BJ (cell line): ENCODE measurements around the gene DPP6.

GRCh38 chr7:151806089-151806939, 70.6 kb downstream of the PRKAG2 start:
- CAGE, long polyA plus RNA, result no peak
- RRBS, result no CpG with 5 or more reads among the region's 19 CpGs

DNA sequence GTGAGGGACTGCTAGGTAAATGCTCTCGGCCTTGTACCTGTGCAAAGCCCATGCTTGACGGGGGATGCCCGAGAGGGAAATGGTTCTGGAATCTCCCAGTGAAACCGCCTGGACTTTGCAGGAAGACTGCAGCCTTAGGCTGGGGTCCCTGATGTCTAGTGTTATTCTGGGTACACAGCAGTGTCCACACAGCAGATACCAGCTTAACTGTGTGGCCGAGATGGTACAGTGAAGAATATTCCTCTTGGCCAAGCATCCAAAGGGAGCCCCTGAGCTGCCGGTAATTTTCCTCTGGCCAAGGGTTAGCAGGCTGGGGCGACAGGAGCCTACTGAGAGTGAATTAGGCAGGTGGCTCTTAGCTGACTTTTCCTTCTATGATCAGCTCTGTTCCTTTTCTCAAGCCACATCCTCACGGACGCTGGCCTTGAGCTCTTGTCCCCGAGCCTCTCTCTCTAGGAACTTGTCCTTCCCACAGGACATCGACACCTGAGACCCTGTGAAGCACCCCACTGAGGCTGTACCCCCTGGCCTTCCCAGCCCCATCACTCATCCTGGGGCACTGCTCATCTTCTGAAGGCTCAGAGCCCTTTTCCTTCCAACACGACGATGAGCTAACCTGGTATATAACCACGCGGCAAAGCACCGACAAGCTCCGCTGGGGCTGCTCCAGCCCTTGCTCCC, 29.7 kb downstream of the PRKAG2 start:
- CAGE, long polyA plus RNA, result no peak
- RRBS, result no CpG with 5 or more reads among the region's 17 CpGs

- CAGE, long polyA plus RNA, result no peak
- RRBS, result 64% methylated on average over 5 of the region's 18 CpGs
These were observed 19.6 kb downstream of the PRKAG2 start for GRCh38 chr7:151857161-151857789.

GRCh38 chr7:151859030-151860173, 17.5 kb downstream of the PRKAG2 start:
- CAGE, long polyA plus RNA, result no peak
- RRBS, result no CpG with 5 or more reads among the region's 34 CpGs

GRCh38 chr7:151864029-151864526, 12.8 kb downstream of the PRKAG2 start:
- CAGE, long polyA plus RNA, result no peak
- RRBS, result no CpG with 5 or more reads among the region's 10 CpGs

DNA sequence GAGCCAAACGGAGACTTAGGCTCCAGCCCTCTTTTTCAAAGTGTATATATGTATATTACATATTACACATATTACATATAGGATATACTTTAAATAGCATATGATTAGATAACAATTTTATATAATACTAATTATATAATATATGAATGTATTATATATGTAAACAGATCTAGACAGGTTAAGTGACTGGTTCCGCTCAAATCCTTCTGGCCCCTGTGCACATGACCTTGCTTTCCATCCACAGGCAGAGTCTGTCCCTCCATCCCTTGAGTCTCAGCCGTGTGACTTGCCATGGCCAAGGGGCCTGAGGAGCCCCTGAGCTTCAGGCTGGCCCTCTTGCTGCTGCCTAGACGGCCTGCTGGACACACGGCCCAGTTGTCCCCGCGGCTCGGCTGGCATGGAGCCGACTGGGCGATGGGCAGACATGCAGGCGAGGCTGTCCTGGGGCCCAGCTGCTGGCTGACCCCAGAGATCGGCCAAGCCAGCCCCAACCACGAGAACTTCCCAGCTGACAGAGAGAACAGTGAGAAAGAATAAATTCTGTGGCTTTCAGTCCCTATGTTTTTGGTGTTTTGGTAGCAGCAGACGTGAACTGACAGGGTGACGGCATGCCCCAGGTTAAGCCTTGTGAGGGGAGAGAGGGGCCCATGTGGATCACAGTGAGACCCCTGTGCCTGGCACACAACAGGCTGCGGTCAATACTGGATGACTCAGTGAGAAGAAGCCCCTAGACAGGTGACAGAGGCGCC, 11.9 kb downstream of the PRKAG2 start:
- CAGE, long polyA plus RNA, result no peak
- RRBS, result no CpG with 5 or more reads among the region's 17 CpGs

GRCh38 chr7:152144063-152144959, 118.8 kb downstream of the GALNT11 start:
- CAGE, long polyA plus RNA, result no peak
- RRBS, result no CpG with 5 or more reads among the region's 10 CpGs

DNA sequence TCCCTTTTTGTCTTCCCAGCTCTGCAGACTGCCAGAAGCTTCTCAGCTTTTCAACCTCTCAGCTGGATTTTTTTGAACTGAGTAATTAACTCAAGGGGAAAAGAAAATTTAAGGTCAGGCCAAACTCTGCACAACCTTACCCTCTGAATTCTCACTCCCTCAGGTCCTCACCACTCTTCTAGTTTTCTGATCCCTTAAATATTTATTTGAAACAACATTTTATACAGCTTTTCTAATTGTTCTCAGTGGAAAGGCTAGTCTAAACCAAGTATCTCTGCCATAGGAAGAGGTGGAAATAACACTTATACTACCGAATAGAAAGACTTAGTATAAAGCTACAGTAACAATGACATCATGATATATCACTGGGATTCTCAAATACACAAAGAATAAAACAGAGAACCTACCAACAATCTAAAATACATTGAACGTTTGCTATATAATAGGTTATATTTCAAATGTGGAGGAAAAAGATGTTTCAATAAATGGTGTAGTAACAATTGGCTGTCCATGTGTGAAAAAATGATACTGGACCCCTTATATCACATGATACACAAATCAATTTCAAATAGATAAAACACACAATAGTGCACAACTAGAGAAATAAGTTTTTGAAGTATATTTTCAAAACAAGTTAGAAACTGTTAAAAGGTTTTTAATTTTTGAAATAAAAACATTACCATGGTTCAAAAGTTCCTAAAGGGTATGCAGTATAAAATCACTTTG, 142.9 kb downstream of the KMT2C start:
- CAGE, long polyA plus RNA, result no peak
- RRBS, result no CpG with 5 or more reads among the region's 2 CpGs

DNA sequence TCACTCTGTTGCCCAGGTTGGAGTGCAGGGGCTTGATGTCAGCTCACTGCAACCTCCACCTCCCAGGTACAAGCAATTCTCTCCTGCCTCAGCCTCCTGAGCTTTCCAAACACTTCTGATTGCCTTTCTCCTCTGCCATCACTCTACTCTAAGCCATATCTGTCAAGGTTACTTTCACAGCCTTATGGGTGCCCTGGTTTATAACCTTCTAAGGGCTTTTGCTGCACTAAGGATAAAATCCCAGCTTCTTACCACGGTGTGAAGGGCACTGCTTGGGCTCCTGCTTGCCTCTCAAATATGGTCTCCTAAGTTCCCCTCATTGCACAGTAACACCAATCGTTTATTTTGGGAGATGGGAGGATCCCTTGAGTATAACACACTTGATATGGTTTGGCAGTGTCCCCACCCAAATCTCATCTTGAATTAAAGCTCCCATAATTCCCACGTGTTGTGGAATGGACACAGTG, 38.5 kb downstream of the KMT2C start:
- CAGE, long polyA plus RNA, result no peak
- RRBS, result no CpG with 5 or more reads among the region's 3 CpGs

DNA sequence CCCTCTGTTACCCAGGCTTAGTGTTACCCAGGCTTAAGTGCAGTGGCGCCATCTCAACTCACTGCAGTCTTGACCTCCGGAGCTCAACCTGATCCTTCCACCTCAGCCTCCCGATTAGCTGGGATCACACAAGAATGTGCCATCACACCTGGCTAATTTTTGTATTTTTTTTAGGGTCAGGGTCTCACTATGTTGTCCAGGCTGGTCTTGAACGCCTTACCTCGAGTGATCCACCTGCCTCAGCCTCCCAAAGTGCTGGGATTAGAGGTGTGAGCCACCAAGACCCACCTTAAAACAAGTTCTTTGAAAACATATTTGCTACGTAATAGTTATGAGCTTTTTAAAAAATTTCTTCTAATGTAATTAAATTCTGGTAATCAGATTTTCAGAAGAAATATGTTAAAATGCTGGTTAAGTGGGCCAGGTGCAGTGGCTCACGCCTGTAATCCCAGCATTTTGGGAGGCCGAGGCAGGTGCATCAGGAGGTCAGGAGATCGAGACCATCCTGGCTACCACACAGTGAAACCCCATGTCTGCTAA, 26.7 kb downstream of the KMT2C start:
- CAGE, long polyA plus RNA, result no peak
- RRBS, result no CpG with 5 or more reads among the region's 9 CpGs

GRCh38 chr7:152459753-152460304, 24.0 kb upstream of the KMT2C start:
- CAGE, long polyA plus RNA, result no peak
- RRBS, result no CpG with 5 or more reads among the region's 3 CpGs

GRCh38 chr7:152460419-152460883, 24.6 kb upstream of the KMT2C start:
- CAGE, long polyA plus RNA, result no peak
- RRBS, result no CpG with 5 or more reads among the region's 6 CpGs

DNA sequence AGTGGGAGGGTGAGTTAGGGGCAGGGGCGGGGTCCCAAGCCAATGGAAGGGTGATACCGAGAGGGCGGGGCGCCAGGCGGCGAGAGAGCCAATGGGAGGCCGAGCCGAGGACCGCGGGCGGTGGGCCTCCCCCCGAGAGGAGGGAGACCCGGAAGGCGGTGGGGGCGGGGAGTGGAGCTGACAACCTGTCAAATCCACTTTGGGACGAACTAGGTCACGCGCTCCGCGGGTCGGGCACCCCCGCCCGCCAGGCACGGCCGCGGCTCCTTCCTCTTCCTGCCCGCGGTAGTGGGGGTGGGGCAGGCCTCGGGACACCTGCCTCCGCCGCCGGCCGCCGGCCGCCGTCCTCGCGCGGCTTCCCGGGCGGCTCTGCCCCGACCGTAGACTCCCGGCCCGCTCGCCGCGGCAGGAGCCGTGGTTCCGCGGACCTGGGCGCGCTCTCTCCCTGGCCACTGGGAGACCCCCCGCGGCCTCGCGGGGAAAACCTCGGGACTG, 28.1 kb upstream of the KMT2C start:
- CAGE, long polyA plus RNA, result no peak
- RRBS, result 0% methylated on average over 8 of the region's 58 CpGs

DNA sequence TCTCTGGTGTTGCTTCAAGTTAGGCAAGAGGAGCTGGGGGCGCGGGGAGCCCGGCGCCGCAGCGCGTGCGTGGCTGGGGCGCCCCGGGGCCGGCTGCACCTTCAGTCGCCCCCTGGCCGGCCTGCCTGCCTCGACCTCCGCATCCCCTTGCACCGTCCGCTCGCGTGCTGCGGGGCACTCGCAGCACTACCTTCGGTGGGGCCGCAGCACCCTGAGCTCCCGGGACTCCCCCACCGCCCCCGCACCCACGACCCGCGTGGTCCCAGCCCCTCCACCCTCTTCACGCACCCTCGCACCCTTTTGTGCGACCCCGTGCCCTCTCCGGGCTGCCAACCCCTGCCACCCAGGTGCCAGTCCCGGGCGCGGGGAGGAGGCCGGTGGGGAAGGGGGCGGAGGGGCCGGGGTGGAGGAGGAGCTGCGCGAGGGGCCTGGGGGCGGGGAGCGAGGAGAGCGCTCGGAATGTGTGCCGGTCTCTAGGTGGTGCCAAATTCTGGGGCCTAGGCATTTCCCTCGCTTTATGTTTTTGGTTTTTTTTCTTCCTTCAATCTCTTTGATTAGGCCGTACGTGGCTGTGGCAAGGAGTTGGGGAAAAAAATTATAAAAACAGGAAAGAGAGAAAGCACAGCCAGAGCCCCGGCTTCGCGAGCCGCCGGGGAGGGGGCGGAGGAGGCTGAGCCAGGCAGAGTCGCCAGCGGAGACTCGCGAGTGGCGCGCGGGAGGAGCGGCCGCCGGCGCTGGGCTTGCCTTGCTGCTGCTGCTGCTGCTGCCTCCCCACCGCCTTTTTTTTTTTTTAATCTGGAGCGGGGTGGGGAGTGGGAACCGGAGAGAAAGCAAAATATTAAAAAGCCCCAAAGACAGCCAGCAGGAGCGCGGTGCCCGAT, at the start of gene DPP6:
Gene DPP6 (plus strand): TSS at position 457 of the 881 bp plus-strand sequence.
- CAGE, long polyA plus RNA, result no peak
- RRBS, result 5% methylated on average over 12 of the region's 73 CpGs

DNA sequence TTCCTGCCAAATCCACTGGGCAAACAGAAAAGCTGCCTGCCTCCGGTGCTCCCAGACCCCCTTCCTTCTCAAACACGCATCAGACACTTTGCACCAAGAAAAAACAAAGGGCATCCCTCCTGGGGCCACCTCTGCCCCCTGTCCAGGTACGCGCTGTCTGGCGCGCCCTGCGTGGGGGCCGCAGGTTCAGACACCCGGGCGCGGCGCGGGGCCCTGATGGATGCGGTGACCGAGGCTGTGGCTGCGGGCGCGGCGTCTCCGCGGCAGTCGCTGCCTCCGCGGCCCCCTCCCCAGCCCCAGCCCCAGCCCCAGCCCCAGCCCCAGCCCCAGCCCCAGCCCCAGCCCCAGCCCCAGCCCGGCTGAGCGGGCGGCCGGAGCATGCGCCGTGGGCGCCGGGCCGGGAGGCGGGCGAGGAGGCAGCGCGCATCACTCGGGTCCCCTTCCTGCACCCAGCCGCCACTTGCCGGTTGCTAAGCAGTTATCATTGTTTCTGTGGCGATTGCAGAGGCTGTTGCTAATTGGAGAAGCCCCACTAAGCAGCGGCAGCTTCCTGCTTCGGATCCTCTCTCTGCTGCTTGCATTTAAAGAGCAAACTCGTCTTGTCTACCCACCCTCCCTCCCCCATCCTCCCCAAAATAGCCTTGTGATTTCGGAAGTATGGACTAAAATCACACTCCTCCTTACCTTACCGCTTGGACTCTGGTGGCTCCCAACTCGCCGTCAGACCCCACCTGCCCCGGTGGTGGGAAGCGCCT, 252.7 kb downstream of the DPP6 start:
- CAGE, long polyA plus RNA, result no peak
- RRBS, result 5% methylated on average over 8 of the region's 50 CpGs

- CAGE, long polyA plus RNA, result no peak
- RRBS, result no CpG with 5 or more reads among the region's 8 CpGs
These were observed 279.2 kb downstream of the DPP6 start for GRCh38 chr7:154331328-154331809.

GRCh38 chr7:154702814-154703088, 300.2 kb downstream of the PAXIP1 start:
- CAGE, long polyA plus RNA, result no peak
- RRBS, result no CpG with 5 or more reads among the region's 2 CpGs

- CAGE, long polyA plus RNA, result no peak
- RRBS, result no CpG with 5 or more reads among the region's 10 CpGs
These were observed 149.3 kb downstream of the PAXIP1 start for GRCh38 chr7:154853497-154854126.

DNA sequence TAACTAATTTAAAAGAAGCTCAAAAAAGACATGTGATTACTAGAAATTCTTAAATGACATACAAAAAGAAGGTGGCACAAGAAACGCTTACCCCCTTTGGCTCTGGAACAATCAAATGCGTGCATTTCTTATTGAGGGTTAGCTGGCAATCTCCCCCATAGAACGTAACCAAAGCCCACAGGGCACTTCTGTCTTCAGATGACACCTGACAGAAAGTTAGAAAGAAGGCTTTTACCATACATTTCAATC, 19.9 kb downstream of the PAXIP1 start:
- CAGE, long polyA plus RNA, result no peak
- RRBS, result no CpG with 5 or more reads among the region's 3 CpGs

DNA sequence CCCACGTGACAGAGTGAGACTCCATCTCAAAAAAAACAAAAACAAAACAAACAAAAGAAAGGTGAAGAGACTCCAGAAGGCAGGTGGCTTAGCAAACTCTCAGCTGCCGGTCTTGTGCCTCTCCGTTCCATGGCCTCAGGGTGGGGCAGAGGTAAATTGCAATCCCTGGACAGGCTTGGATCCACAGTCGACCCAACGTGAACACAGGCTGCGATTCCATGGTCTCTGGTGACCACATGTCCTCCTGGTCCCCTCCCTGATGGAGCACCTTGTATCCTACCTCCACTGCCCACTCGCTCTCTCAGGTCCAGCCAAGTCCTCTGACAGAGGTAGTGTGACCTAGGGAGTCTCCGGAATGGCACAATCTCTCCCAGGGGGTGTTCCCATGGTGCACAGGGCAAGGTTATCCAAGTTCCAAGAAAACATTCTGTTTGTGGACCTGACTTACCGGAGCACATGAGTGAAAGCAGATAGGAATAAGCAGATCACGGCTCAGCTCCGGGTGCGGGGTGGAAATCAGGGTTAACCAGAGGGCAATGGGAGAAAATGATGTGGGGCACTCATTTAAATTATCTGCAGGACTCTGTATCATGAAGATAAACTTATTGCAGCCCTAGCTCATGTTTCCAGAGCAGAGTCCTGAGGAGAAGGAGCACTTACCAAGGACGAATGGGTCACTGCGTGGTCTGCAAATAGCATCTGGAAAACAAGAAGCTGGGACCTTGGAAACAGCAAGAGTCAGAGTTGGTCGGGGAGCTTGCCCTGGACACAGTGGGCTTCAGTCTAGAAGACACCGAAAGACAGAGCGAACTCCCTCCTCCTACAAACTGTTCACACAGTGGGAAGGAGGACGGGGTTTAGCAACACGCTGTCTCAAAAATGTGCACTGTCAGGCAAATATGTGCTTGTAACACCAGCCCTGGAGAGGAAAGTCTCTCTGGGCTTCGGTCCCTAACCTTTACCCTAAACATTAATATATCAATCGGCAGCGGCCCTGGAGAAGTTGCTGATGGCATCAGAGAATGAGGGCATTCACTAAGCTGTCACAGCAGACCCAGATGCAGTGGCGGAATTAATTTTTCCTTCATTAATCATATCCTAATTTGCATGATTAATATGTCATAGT, 45.7 kb upstream of the INSIG1 start:
- CAGE, long polyA plus RNA, result no peak
- RRBS, result no CpG with 5 or more reads among the region's 23 CpGs